Colon Carcinoma Metastatic in the Lung (tissue), 2 donors: Measurements from ENCODE around the genes DPP8 and INTS14.

DNA sequence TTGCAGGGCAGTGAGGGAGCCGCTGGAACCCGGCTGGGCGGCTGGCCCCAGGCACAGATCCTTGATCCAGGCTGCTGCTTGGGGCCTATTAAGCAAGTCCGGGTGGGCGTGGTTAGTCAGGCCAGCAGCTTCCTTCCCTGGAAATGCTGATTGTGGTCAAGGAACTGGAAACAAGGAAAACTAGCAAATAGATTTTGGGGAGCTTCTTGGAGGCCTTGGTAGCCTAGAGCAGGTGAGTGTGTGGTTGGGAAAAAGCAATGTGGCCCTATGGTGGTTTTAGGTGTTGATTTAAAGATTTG lies 17.8 kb upstream of the SNX22 start:
- PRO-cap, 2 experiments: no peak in any of the 2 experiments

GRCh38 chr15:64247962-64248334 lies 85.1 kb upstream of the PPIB start:
- PRO-cap, 2 experiments: no peak in any of the 2 experiments

- PRO-cap, 2 experiments: no peak in any of the 2 experiments
Measured at GRCh38 chr15:64622487-64623284, 152.7 kb downstream of the RBPMS2 start.

- PRO-cap, 2 experiments: no peak in any of the 2 experiments
Measured at GRCh38 chr15:64673833-64674570, 101.4 kb downstream of the RBPMS2 start.

GRCh38 chr15:64853633-64854666 lies 12.2 kb downstream of the PLEKHO2 start:
- PRO-cap, 2 experiments: no peak in any of the 2 experiments

DNA sequence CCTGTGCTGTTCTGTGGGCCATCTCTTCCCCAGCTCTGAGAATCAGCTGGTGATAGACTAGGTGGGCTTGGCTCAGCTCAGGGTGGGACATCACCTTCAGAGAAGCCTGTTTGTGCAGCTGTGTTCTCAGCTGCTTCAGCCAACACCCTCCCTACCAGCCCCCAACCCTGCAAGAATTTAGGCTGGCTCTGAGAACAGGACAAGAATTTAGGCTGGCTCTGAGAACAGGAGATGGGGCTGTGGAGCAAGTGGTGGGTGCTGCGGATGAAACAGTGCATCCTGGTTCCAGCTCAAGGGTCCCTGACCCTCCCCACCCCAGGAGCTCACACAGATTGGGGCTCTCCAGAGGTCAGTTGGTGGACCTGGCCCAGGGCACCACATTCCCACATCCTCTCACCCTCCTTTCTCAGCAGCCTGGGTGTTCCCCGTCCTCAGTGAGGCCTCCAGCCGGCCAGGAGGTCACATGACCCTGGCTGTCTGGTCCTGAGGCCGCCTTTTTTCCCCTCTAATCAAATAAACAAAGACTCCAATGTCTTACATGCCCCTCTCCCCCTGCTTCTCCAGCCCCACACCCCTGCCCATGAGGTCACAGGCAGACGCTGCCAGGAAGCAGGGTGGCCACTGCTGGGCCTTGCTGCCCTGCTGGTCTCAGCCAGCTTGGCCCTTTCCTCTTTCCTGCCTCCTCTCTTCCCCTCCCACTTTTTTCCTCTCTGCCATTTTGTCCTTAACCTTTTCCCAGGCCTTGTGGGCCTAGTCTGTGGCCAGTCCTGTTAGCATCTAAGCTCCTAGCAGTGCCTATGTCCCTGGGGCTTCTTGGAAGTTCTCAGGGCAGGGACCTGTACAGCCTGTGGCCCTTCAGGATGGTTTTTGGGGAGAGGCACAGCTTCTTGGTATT lies 15.0 kb downstream of the PLEKHO2 start:
- PRO-cap, 2 experiments: no peak in any of the 2 experiments

GRCh38 chr15:64912868-64913306 lies 1.2 kb downstream of the ANKDD1A start:
- PRO-cap, 2 experiments: no peak in any of the 2 experiments

DNA sequence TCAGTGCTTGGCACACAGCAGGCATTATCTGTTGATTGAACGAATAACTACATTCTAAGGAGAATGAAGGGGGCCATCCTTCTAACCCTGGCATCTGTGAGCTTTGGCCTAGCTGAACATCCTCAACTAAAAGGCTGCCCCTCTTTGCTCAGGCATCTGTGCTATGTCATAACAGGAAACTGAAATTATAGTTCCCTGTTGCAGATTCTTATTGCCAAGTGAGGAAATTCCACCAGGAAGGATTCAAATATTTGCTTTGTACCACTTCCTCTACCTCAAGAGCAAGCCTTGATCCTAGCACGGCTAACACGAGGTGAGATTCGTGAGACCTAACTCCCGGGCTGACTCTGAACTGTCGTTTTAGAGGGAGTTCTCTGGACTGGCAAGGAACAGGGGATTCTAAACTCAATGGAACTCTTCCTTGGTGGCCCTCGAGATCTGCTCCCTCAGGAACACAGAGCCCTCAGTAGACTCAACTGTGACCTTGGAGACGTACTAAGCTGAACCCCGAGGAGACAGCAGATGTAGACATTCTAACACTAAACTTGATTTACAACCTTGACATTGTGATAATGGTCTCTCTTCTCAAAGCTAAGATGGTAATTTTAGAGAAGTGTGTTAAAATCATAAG lies 4.3 kb downstream of the SPG21 start:
- PRO-cap, 2 experiments: no peak in any of the 2 experiments

DNA sequence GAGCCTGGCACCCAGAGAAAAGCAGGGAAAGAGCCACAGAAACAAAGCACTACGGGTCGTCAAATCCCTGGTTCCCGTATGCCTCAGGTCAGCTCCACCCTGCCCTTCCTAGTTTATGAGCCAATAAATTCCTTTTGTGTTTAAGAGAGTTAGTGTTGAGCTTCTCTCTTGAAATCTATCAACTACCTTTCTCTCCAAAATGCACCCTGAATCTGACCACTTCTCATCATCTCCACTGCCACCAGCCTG lies 2.2 kb upstream of the SLC51B start:
- PRO-cap, 2 experiments: peak in 1 of 2 experiments; most common minus-strand start position 80 of the sequence (in 1)

GRCh38 chr15:65262821-65263430 lies 23.8 kb downstream of the PARP16 start:
- PRO-cap, 2 experiments: no peak in any of the 2 experiments

- PRO-cap, 2 experiments: peak in 2 of 2 experiments; most common plus-strand start chr15:65517299 (in 1); most common minus-strand start chr15:65517274 (in 2)
Measured at GRCh38 chr15:65516790-65518084, at the start of gene DPP8. Gene DPP8 (minus strand): TSS chr15:65517689.

GRCh38 chr15:65539447-65539646 lies 9.1 kb downstream of the HACD3 start:
- PRO-cap, 2 experiments: no peak in any of the 2 experiments

GRCh38 chr15:65610593-65611883 lies at the start of gene INTS14:
Gene INTS14 (minus strand): TSS chr15:65611131.
- PRO-cap, 2 experiments: peak in 2 of 2 experiments; most common plus-strand start chr15:65610962 (in 1); most common minus-strand start chr15:65610961 (in 1)

DNA sequence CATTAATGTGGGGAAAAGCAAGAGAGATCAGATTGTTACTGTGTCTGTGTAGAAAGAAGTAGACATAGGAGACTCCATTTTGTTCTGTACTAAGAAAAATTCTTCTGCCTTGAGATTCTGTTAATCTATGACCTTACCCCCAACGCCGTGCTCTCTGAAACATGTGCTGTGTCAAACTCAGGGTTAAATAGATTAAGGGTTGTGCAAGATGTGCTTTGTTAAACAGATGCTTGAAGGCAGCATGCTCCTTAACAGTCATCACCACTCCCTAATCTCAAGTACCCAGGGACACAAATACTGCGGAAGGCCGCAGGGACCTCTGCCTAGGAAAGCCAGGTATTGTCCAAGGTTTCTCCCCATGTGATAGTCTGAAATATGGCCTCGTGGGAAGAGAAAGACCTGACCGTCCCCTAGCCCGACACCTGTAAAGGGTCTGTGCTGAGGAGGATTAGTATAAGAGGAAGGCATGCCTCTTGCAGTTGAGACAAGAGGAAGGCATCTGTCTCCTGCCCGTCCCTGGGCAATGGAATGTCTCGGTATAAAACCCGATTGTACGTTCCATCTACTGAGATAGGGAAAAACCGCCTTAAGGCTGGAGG lies 58.3 kb downstream of the DENND4A start:
- PRO-cap, 2 experiments: no peak in any of the 2 experiments

DNA sequence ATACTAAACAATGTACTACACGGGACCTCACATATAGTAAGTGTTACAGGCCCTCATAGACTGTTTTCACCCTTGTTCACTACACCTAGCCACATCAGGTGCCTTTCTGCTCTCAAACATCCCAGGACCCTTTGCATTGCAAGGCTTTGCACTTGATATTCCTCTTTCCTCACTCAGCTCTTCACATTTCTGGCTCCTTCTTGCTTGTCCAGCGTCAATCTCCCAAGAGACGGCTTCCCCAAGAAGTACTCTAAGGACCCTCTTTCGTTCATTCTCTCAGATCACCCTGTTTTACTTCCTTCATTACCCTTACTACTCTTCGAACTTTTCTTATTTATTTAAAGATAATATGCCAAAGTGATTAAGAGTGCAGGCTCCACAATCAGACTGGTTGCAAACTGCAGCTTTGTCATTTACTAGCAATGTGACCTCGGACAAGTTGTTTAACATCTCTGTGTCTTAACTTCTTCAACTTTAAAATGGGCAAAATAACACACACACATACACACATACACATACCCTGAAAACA lies 9.9 kb downstream of the DENND4A start:
- PRO-cap, 2 experiments: no peak in any of the 2 experiments

DNA sequence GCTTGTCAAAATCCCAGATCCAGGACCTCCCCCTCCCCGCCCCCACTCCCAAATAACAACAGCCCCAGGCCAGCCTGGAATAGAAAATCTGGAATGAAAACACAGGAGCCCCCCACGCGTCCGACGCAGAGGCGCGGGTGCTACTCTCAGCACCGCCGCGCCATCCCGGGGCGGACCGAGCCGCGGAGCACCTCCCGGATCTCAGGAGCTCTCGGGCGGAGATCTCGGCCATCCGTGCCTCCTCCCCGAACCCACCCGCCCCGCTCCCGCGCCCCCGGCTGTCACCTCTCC lies 484 bp downstream of the DENND4A start:
- PRO-cap, 2 experiments: peak in 1 of 2 experiments; most common plus-strand start position 82 of the sequence (in 1)

DNA sequence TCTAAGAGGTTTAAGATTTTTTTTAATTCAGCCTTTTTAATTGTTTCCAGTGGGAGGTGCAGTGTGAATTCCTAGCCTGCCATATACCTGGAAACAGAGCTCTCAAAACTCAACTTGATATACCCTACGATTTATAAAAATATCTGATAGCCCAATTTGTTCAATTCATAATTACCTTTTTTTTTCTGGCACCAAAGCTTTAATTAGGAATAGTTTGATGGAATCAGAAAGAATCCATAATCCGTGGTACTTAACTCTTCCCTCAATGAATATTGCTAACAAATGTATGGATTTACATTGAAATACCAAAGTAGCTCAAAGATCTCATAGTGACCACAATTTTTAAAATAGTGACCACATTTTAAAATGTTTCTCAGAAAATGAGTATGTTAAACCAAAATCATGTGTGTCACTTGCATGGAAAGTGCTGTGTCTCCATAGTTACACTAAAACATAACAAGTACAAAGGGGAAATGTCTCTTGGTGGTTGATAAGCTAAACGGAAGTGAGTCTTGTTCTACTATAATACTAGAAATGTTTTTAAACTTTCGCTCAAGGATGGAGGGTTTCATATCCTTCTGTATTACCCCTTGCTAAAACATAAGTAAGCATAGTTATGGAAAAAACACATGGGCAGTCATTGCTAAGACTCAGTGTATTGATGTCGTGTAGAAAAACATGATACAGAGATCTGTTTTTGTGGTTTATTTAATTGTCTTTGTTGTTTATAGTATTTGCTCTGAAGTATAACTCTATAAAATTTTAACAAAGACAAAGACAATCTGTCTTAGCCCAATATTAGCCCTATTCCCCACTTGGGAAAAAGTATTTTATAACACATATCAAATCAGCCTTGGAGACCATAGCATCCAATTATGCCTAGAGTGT lies 26.8 kb upstream of the DENND4A start:
- PRO-cap, 2 experiments: no peak in any of the 2 experiments

GRCh38 chr15:65819539-65820217 lies 27.6 kb upstream of the DENND4A start:
- PRO-cap, 2 experiments: no peak in any of the 2 experiments

GRCh38 chr15:65870875-65871366 lies 1.6 kb downstream of the RAB11A start:
- PRO-cap, 2 experiments: peak in 2 of 2 experiments; most common minus-strand start chr15:65871027 (in 2)

- PRO-cap, 2 experiments: peak in 1 of 2 experiments; most common minus-strand start chr15:65906672 (in 1)
Measured at GRCh38 chr15:65906226-65906754, 37.0 kb downstream of the RAB11A start.